Ascending aorta (tissue), 1 donor: ENCODE data around the gene SH3GL3.

DNA sequence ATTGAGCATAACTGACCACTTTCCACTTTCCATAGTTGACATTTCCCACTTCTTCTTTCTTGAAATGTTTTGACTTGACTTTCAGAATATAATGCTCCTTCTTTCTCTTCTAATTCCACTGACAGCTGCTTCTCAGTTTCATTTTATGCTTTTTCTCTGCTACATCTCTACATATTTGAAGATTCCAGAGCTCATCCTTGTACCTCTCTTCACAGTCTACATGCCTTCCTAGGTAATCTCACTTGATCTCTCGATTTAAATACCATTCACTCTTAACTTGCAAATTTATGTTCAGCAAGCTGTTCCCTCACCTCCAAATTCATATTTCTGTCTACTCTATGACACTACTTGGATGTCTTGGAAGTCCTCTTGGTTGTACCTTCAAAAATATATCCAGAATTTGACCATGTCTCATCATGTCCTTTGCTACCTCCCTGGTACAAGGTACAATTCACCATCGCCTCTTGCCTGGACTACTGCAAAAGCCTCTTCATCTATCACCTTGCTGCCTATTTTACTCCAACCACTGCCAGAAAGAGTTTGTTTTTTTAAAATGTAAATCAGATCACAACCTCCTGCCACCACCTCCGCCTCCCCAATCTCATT, 3.9 kb downstream of the BTBD1 start:
- PRO-cap: no peak

DNA sequence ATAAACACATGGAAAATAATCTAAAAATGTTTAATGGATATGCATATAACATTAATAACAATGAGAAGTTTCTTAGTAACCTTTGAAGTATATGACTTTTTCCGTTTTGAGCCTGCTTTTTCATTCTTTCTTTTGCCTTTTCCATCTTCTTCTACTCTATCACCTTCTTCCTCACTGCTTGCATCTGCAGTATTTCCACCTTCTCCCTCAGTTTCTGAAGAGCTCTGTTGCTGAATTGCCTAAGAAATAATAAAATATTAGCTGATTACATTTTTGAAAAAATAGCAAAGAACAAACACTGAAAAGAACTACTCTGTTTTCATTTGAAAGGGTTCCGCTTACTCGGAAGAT, 49.9 kb downstream of the TM6SF1 start:
- PRO-cap: no peak

- PRO-cap: no peak
Observed at GRCh38 chr15:83282594-83283929, 1.4 kb downstream of the BNC1 start.

- PRO-cap: no peak
Observed at GRCh38 chr15:83446587-83447676, at the start of gene SH3GL3. Gene SH3GL3, plus strand, starts transcription at chr15:83447341.

DNA sequence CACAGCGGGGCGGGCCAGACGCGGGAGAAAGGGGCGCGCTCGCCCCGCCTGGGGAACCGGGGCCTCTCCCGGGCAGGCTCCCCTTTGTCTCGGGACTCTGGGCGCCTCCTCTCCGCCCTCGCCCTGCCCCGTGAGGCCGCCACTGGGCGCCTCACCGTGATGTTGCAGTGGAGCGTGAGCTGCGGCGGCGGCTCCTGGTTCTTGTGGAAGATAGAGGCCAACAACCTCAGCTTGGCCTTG, 179.3 kb upstream of the ZSCAN2 start:
- PRO-cap: no peak

DNA sequence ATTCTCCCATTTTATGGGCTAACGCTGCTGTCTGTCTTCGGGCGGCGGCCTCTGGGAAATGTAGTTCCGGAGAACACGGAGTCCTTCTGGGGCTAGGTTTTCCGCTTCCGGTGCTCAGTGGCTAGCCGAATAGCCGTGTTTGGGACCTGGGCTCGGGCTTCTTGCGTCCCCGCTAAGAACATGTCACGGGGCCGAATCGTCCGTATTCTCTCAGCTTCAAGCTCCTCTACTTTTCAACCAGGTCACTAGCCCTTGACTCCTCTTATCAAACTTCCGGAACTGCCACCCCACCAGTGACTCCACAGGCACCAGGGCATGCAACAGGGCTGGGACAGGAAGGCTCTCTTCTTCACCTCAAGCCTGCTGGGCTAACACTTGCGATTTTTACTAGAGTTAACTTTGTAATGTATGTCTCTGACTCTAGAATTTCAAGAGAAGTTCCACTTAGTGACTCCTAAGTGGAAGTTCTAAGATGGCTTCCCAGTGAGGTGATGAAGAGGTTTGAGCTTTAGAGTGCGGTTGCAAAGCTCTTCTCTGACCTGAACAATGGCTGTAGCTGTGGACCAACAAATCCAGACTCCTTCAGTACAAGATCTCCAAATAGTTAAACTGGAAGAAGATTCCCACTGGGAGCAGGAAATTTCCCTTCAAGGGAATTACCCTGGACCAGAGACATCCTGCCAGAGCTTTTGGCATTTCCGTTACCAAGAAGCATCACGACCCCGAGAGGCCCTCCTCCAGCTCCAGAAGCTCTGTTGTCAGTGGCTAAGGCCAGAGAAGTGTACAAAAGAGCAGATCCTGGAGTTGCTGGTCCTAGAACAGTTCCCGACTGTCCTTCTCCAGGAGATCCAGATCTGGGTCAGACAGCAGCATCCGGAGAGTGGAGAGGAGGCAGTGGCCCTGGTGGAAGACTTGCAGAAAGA, 22.5 kb downstream of the WDR73 start:
- PRO-cap: bidirectional peak, plus-strand start at position 124 of the sequence, minus-strand start outside the sequence

- PRO-cap: no peak
Observed at GRCh38 chr15:84647503-84648187, 6.4 kb downstream of the WDR73 start.

GRCh38 chr15:84747171-84747939, 1.0 kb upstream of the ZNF592 start:
- PRO-cap: no peak

GRCh38 chr15:84747940-84748498, 373 bp upstream of the ZNF592 start:
- PRO-cap: bidirectional peak, plus-strand start at chr15:84748362, minus-strand start at chr15:84748068; bidirectional peak, plus-strand start at chr15:84748603, minus-strand start at chr15:84748432

GRCh38 chr15:84833267-84833923, 16.2 kb downstream of the ALPK3 start:
- PRO-cap: no peak

- PRO-cap: no peak
Observed at GRCh38 chr15:84983633-84984079, 2.0 kb downstream of the PDE8A start.

- PRO-cap: no peak
Observed at GRCh38 chr15:84992335-84993162, 10.9 kb downstream of the PDE8A start.

GRCh38 chr15:85005540-85006215, 24.0 kb downstream of the PDE8A start:
- PRO-cap: no peak

- PRO-cap: no peak
Observed at GRCh38 chr15:85108071-85108824, 126.6 kb downstream of the PDE8A start.

DNA sequence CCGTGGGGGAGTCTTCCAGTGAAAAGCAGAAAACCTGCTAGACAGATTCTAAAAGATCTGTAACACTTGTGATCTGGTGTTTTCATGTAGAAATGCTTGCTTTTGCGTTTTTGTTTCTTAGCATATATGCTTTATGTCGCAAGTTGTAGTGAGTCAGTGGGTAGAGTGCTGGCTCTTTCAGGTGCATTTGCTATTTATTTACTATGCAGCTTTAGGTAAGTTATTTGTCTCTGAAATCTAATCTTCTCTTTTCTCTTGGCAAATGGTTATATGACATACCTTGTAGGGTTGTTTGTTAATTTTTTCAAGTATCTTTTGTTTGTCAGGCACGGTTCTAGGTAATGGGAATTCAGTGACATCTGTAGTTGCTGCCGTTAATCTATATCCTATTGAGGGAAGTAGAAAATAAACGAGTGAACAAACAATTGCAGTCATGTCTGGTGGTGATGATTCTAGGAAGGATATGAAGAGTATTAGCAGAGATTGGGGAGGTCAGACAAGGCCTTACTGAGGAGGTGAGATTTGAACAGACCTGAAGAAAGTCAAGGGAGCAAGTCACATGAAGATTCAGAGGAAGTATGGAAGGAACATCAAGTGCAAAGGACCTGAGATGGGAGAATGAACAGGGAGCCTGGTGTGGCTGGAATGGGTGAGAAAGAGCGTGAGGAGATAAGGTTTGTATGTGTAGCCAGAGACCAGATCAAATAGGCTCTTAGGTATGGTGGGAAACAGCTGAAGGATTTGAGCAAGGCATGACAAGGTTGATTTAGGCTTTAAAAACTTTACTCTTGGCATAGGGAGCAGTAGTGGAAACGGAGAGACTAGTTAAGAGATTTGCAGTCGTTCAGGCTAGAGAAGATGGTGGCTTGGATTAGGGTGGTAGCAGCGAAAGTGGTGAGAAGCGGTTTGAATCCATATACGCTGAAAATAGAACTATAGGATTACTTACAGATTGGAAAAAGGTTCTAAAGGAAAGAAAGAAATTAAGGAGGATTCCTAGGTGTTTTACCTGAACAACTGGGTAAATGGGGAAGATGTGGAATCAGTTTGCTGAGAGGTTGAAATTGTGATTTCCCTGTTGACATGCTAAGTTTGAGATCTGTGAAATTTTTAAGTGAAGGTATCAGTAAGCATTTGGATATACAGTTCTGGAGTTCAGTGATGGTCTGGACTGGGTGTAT, 9.8 kb downstream of the AKAP13 start:
- PRO-cap: no peak

DNA sequence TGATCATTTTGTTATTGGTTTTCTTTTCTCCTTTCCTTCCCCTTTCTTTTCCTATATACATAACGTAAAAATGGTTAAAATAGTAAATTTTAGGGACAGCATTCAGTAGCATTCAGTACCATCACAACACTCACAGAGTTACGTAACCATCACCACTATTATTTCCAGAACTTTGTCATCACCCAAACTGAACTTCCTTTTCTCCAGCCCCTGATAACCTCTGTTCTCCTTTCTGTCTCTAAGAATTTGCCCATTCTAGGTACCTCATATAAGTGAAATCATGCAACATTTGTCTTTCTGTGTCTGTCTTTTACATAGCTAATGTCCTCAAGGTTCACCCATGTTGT, 165.4 kb downstream of the AKAP13 start:
- PRO-cap: no peak

DNA sequence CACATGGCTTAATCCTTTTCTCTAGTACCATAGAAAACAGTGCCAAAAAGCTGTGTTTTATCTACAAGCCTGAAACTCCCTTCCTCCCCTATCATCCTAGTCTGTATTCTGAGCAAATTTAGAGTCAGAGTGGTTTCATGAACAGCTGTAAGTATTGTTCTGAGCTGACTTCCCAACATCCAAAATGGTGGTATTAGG, 201.9 kb downstream of the AKAP13 start:
- PRO-cap: no peak

DNA sequence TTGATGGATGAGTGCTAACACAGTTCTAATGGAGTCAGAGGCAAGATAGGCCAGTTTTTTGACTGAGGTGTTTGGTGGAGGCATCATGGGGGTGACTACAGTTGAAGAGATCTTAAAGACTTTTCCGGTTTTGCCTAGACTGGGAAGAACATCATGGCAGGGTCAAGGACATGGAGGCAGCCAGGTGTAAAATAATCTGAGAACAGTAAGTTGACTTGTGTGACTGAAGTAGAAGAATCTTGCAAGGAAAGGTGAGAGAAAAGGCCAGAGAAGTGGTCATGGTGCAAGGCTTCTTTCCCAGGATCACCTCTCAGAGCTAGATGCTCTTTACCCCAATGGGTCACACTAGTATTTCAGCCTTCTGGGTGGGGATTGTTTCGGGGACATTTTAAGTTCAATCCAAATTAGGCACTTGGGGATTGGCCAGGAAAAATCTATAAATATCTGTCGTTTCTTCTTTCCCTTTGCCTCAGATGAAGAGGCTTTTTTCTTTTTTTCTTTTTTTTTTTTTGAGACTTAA, 188.1 kb downstream of the KLHL25 start:
- PRO-cap: no peak

DNA sequence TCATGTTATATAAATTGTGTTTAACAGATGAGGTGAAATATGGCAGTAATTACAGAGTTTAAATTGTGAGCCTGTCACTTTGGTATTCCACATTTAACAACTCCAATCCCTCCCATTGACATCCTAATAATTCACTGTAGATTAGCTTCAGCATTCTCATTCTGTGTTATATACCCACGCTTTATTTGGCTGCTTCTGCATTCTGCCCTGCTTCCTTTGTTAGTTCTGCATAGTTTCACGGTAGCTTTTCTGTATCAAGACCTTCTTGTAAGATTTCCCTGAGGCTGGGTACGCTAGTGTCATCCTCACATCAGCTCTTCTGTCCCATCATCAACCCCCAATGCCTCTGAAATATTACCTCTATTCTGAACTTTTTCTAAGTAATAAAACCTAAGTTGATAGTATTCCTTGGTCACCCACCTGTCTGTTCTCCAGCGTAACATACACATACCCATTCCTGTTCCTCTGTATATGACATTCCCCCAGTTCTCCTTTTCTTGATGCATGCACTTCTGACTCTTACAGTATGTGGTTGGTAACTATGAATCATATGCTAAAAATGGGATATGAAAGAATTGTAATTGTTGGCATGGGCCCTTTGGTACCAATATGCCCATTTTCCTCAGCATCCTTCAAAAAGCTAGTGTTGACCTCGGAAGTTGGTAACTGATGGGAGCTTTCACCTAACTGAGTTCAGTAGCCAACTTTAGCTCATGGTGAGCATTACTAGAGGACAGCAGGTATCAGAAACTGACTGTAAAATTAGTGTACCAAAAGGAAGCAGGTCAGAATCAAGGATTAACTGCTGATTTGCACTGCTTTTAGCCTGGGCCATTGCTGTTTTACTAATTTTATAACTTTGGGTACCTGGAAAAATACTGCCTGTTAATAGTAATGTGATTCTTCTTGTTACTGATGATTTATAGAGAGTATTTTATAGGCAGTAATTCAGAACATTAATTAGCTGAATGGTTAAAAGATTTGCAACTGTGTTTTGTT, 171.1 kb downstream of the KLHL25 start:
- PRO-cap: unidirectional peak, minus-strand start at position 499 of the sequence

DNA sequence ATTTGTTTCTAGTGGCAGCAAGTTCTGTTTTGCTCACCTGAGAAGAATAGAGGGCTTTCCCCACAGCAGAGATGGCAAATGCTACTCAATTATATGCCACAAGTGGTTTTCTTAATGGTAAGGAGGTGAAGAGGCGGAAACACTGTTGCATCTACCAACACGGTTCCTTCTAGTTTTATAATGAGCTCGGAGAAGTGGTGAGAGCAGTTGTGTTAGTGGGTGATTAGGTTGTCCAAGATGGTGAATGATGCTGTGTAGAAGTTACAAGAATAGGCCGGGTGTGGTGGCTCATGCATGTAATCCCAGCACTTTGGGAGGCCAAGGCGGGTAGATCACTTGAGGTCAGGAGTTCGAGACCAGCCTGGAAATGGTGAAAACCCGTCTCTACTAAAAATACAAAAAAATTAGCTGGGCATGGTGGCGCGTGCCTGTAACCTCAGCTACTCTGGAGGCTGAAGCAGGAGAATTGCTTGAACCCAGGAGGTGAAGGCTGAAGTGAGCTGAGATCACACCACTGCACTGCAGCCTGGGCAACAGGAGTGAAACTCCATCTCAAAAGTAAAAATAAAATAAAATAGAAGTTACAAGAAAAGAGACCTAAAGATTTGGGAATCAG, 147.8 kb downstream of the KLHL25 start:
- PRO-cap: no peak